Osteoblast (primary cell): Measurements from ENCODE around the gene VPS36.

GRCh38 chr13:50543600-50544200 lies 299.8 kb downstream of the DLEU7 start:
- CAGE, long polyA plus RNA = no peak
- RRBS = no CpG with 5 or more reads among the region's 7 CpGs

DNA sequence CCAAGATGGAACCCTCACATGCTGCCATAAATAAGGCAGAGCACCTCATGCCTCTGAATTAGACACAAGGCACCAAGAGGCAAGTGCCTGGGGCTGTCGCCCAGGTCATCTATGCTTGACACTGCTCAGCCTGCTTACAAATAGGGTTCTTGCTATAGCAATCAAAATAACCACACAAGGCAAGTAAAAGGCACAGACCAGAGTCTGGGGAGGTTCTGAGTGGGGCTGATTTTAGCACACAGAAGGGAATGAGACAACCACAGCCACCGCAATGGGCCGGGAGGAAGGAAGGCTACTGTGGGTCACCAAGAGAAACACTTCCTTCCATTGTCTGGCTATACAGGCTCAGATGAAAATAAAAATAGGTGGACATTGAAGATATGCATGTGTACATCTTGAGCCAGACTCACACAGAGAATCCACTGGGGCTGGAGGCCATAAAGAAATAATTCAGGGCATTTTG lies 159.1 kb downstream of the DLEU7 start:
- CAGE, long polyA plus RNA = no peak
- RRBS = no CpG with 5 or more reads among the region's 3 CpGs

DNA sequence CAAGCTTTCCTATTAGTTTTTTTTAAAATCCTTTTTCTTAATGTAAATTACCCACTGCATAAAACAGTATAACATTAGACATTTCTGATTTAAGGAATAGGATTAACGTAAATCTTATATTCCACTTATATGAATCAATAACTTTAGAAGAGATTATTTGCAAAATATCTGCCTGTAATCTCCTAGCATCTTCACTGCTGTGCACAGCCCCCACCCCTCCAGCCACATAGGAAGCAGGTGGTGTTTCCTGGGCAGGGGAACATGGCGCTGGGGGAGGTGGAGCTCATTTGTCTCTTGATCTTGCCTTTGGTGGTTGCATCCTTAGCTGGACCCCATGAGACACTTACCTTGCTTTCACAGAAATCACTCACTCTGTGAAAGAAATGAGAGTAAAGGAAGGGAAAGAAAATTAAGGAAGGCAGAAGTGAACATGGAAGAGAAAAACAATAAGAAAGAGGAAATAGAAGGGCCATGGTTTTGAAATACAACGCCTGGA lies 17.5 kb upstream of the RNASEH2B start:
- CAGE, long polyA plus RNA = no peak
- RRBS = no CpG with 5 or more reads among the region's 3 CpGs

DNA sequence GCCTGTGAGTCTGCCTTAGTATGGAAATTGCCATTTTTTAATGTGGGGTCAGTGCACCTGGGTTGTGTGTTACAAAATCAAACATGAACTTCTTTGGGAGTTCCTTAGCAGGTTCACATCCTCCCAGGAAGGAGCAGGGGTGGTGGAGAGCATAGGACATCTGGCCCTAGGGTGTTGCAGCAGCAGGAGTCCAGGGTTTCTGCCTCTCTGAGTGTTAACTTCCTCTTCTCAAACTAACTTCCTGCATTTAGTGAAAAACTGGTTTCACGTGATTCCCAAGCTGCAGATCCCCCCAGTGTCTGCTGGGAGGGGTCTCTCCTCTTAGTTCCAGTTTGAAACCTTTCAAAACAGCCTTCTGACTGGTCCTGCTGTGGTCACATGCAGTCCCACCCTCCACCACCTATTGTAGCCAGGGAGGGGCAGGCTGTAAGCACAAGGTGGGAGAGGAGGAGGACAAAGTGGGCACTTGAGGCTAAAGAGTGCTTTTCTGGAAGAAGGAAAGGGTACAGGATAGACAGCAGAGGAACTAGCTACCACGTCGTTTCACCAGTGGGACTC lies 7.2 kb downstream of the RNASEH2B start:
- CAGE, long polyA plus RNA = no peak
- RRBS = no CpG with 5 or more reads among the region's 3 CpGs

- CAGE, long polyA plus RNA = no peak
- RRBS = no CpG with 5 or more reads among the region's 27 CpGs
Measured at GRCh38 chr13:50990300-50991338, 81.0 kb downstream of the RNASEH2B start.

DNA sequence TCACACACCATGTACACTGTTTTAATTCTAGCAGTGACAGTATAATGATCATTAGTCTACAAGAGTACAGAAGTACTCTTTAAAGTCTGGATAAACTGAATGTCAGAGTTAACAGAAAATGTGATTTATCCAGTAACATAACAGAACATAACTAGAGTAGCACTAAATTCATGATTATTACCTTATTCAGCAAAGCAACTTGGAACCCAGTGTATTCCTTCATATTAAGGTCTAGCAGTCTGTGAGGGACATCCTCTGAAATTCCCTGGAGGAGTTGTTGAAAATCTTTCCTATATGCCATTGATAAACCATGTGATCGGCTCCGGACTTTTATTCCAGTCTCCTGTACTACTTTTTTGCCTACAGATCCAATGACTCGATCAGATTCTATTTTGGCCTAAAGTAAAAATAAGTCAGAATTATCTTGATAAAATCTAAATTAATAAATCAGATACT lies 38.6 kb downstream of the SERPINE3 start:
- CAGE, long polyA plus RNA = no peak
- RRBS = no CpG with 5 or more reads among the region's 3 CpGs

DNA sequence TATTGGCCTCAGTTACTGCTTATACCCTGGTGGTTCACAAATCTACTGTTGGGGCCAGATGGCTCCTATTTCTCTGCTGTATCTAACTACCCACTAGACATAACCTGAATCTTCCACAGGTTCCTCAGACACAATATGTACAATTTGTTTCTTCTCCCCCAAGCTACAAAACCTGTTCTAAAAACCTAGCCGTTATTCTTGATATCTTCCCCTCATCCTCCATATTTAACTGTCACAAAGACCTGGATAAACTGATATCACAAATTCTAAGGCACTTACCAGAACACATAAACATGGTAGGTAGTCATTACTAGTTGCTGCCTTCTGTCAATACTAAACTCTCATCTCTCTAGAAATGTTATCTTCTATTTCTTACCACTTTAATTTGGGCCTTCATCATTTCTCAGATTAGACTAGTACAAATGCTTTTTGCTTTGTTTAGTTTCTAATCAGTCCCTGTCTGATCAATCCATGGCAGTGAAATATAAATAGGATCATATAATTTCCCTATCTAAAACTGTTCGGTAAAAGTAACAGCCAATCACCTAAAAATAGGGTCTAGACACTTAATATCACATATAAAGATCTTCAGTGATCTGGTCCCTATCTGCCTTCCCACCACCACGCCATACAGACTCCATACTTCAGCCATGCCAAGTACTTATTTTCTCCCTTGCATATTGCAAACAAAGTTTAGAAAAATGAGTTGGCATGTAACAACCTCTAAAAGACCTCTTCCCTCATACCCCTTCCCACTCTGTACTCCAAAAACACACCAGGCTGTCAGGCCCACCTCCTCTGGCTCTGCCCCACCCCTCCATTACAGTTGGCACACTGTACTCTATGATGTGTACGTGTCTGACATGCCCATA lies 45.2 kb downstream of the SERPINE3 start:
- CAGE, long polyA plus RNA = no peak
- RRBS = no CpG with 5 or more reads among the region's 4 CpGs

- CAGE, long polyA plus RNA = no peak
- RRBS = no CpG with 5 or more reads among the region's 3 CpGs
Measured at GRCh38 chr13:51434191-51435455, 18.2 kb downstream of the INTS6 start.

GRCh38 chr13:51438258-51439081 lies 14.4 kb downstream of the INTS6 start:
- CAGE, long polyA plus RNA = no peak
- RRBS = no CpG with 5 or more reads among the region's 2 CpGs

DNA sequence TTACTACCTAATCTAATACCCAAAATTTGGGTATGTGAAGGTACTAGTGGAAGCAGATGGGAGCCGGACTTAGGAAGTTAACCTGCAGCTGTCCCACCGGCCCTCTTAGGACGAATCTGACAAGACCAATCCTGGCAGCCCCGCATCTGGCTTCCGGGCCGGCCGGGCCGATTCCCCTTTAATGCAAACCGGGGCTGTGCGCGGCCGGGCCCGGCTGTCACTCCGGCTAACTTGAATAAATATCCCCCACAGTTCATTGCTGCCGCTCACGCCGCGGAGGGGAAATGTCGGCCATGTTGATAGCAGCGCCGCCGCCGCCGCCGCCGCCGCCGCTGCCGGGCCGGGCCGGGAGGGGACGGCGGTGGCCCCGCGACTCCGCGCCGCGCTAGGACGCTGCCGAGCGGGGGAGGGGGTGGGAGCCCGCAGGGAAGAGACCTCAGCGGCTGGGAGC lies 1.4 kb downstream of the INTS6 start:
- CAGE, long polyA plus RNA = no peak
- RRBS = 2% methylated on average over 5 of the region's 44 CpGs

GRCh38 chr13:51539804-51540240 lies 44.4 kb upstream of the WDFY2 start:
- CAGE, long polyA plus RNA = no peak
- RRBS = no CpG with 5 or more reads among the region's 3 CpGs

GRCh38 chr13:51551981-51552572 lies 32.2 kb upstream of the WDFY2 start:
- CAGE, long polyA plus RNA = no peak
- RRBS = no CpG with 5 or more reads among the region's 3 CpGs

GRCh38 chr13:51785843-51786700 lies 17.9 kb downstream of the DHRS12 start:
- CAGE, long polyA plus RNA = no peak
- RRBS = no CpG with 5 or more reads among the region's 17 CpGs

DNA sequence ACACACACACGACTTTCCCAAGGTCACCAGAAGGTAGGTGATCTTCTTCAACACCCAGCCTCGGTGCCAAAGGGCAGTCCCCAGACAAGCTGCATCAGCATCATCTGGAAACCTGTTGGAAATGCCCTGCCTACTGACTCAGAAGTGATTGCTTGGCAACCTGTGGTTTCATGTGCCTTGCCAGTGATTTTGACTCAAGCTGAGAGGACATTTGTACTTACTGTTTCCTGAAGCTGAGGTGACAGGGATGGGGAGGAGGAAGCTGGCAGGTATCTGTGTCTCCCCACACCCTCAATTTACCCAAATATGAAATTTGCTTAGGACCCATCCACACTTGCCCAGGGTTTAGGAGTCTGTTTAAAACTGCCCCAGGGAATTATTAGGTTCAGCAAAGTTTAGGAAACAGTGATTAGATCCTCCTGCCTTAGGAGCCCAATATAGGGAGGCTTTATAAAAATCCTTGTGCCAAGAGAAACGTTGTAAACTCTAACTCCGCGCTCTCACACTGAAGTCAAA lies 1.7 kb downstream of the DHRS12 start:
- CAGE, long polyA plus RNA = no peak
- RRBS = no CpG with 5 or more reads among the region's 5 CpGs

- CAGE, long polyA plus RNA = no peak
- RRBS = 0% methylated on average over 1 of the region's 22 CpGs
Measured at GRCh38 chr13:51804411-51805362, 724 bp upstream of the DHRS12 start.

- CAGE, long polyA plus RNA = no peak
- RRBS = no CpG with 5 or more reads among the region's 7 CpGs
Measured at GRCh38 chr13:51822168-51822513, 18.2 kb upstream of the DHRS12 start.

DNA sequence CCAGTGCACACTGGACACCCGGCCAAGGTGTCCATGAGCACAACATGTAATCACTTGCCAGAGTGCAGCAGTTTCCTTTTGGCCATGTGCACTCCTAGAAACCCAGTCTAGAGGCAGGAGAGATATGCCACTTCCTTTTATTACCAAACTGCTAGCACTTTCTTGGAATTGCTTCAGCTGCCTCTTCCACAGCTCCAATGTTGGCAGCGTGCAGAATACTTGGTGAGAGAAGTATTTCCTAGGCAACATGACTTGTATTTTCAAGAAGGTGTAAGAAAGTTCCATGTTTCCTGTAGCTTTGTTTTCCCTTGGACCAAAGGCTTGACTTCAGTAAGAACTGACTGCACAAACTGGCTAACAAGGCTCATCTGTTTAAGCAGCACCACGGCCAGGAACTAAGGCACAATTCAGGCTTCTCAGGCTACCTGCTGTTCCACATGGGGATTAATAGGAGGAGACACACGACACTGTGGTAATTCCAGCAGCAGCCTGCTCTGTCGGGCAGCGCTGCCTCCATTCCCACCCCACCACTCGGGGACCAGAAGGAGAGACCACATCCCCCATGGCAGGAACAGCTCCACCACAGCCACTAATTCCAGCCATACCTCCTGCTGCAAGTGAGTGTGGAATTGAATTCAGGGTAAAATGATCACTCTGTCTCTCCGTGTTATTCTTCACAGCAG lies 15.2 kb downstream of the ATP7B start:
- CAGE, long polyA plus RNA = no peak
- RRBS = no CpG with 5 or more reads among the region's 8 CpGs

DNA sequence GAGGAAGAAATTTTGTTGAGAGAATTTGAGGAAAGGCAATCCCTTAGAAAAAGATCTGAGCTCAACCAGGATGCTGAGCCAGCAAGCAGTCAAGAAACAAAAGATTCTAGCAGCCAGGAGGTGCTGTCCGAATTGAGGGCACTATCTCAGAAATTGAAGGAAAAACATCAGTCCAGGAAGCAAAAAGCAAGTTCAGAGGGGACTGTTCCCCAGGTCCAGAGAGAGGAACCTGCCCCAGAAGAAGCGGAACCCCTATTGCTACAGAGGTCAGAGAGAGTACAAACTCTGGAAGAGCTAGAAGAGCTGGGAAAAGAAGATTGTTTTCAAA lies 5.5 kb downstream of the UTP14C start:
- CAGE, long polyA plus RNA = no peak
- RRBS = no CpG with 5 or more reads among the region's 2 CpGs

DNA sequence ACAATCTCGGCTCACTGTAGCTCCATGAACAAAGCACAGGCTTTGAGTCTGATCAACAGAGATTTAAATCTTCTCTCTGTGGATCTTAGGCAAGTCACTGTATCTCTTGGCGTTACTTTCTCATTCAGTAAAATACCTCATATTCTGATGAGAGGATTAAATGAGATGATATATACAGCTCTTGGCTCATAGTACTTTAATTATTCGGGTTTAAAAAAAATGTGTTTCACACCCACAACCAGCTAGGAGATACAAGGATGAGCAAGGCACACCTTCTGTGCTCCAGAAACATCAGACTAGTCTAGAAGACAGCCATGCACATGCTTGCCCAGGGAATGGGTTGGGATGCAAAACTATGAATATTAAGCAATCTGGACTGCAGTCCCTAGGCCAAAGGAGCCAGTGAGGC lies 2.6 kb downstream of the VPS36 start:
- CAGE, long polyA plus RNA = no peak
- RRBS = no CpG with 5 or more reads among the region's 3 CpGs

DNA sequence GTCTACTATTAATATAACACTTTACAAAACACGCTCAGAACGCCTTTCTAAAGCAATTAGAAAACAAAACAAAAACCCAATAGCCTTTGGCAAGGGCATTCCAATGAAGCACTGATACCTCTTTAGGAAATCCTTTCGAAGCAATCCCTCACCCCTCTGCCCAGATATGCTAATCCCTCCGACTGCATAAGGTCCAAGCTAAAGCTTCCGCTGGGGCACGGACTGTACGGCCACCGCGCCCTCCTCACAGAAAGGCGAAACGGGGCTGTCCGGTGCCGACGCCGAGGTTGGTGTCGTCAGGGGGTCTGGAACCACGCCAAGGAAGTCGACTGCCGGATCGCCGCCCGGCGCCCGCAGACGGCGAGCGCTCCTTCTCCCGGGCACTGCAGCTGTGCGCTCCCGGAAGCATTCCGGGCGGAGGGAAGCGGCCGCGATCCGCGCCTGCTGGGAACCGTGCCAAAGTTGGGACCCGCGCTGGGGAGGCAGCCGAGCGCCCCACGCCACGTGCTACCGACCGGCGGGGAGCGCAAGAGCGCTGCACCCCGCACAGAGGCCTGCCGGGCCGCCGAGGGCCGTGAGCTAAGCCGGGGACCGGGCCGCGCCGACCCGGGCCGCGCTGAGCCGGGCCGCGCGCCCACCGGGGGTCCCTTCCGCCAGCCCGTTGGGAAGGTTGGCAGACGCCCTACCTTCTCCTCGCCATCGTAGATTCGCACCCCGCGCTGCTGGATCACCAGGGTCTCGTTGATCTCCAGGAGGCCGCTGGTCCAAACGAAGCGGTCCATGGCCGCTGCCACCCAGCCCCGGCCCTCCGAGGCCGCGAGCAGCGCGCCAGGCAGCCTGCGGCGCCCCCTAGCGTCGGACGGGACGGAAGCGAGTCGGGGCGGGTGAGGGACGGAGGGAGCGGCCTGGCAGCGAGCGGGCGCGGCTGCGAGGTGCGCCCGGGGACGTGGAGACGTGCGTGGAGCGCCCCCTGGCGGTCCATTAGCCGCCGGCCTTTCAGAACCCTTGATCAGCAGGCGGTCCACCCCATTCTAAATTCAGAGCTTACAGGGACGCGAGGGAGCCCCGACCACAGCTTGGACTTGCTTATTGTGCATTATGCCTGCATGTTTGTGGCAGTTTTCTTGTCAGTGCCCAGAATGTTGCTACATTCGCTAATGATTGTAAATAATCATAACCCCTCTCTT lies at the start of gene VPS36:
TSS of gene VPS36 (minus strand) at position 822 of the 1,187 bp plus-strand sequence.
- CAGE, long polyA plus RNA = start-site peak on the plus strand centred at position 342 of the sequence, 48 bp wide, 57 and 46 reads in 2 replicates
- RRBS = 2% methylated on average over 34 of the region's 116 CpGs